ENCODE results near the genes TMEM184C and MAB21L2.

- RRBS = no CpG with 5 or more reads among the region's 6 CpGs
These were observed 91.4 kb upstream of the ZNF827 start for GRCh38 chr4:146029962-146030470.

GRCh38 chr4:147096759-147097162 is 151.1 kb upstream of the TTC29 start:
- RRBS = no CpG with 5 or more reads among the region's 2 CpGs

DNA sequence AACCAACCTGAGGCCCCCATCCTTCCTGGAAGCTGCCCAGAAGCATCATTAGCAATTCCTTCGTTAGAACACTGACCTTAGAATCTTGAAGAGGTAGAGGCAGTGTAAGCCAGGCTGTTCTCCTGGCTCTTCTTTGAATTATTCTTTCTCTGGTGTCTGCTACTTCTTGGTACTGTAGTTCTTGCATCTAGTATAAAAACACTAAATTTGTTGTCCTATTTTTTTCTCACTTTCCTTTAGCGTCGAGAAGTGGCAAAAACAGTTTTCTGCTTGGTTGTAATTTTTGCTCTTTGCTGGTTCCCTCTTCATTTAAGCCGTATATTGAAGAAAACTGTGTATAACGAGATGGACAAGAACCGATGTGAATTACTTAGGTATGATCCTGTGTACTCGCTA is 58.7 kb downstream of the EDNRA start:
- RRBS = no CpG with 5 or more reads among the region's 7 CpGs

GRCh38 chr4:147617040-147618156 is at the start of gene TMEM184C:
Gene TMEM184C (plus strand): TSS chr4:147617397.
- RRBS = 2% methylated on average over 7 of the region's 50 CpGs

GRCh38 chr4:147732598-147733536 is 979 bp downstream of the ARHGAP10 start:
- RRBS = 2% methylated on average over 10 of the region's 36 CpGs

DNA sequence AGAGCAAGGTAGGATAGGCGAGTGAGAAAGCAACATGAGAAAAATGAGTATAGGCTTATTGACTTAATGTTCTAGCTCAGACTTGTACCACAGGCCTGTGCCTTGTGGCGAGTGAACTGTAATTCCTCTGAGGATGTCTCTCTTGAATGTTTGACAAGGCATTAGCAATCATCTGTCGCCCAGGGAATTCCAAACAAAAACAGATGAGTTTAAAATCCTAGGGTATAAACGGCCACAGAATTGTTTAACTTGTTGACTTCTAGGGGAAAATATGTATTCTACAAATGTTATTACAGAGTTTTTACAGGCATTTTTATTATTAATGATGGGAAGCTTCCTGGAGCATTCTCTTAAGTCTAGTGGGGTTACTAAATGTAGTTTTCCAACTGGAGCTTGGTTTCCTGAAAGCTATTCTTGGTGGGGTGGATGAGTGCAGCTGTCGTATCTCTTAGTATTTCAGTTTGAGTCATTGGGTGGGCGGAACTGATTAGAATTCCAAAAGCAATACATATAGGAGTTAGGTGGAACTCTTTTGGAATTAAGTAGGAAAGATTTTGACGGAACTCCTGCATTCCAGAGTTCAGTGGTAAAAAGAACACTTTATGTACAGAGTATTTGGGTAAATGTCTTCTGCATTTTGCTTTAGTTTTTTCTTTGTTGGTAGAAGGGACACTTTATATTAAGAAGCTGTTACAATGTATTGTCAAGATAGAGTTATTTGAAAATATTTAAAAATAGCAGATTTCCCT is 40.7 kb downstream of the ARHGAP10 start:
- RRBS = no CpG with 5 or more reads among the region's 7 CpGs

DNA sequence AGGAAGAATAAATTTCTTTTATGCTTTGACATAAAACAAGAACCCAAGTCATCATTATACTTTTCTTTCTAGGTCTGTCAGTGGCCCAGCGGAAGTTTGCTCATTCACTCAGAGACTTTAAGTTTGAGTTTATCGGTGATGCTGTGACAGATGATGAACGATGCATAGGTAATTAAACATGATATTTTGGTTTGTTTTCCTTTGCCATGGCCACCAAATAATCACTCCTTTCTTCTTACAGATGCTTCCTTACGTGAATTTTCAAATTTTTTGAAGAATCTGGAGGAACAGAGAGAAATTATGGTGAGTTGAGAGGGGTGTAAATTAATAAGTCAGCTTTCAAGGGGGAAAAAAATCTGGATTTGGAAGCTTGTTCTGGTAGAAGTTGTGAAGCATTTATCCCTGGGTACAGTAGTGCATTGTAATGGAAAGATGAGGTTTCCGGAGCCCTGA is 90.8 kb downstream of the ARHGAP10 start:
- RRBS = no CpG with 5 or more reads among the region's 5 CpGs

DNA sequence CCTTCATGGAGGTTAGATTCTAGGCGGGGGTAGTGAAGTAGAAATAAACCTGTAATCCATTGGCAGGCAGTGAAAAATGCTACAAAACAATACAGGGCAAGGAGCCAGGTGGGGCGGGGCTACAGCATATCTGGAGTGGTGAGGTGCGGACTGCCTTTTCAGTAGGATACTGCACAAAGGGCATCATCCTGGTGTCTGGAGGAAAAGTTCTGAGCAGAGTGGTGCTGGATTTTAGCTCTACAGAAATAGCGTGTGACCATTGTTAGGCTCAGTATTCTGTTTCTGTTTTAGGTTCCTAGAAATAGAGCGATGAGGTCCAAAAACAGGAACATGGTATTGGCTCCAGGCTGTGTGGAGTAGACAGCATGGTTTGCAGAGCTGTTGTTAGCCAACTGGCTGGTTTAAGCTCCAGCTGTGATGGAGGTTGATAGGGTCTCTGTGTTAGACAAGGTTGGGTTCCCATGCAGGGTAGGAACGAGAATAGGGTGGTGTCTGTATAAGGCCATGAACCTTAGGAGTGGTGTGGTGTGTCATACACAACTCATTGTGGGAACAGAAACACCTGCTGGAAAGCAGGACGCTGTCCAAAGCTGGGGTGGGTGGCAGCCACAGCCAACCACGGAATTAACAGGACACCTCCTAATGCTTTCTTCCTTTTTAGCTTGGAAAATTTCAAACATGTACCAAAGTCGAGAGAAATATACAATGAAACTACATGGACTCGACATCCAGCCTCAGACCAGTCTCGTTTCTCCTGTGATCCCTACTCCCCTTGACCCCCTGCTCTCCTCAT is 94.2 kb downstream of the ARHGAP10 start:
- RRBS = no CpG with 5 or more reads among the region's 11 CpGs

DNA sequence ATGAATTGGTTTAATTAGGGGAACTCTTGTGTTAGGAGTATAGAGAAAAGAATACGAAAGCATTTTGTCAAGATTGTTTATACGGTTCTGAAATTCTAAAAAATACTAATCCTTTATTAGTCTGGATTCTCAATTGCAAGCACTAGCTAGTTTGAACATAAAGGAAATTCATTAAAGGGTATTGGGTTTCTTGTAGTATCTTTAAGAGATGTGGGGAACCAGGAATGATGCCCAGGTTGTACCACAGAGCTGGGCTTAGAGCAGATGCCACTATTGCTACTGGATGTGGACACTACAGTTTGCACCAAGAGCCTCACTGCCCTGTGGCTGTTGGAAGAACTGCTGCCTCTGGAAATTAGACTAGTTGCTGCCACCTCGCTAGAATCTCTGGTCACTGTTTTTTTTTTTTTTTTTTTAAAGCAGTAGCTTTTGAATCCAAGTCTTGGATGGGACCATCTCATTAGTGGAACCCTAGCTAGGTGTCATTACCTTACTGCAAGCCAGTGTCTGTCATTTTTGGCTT is 105.4 kb downstream of the ARHGAP10 start:
- RRBS = no CpG with 5 or more reads among the region's 3 CpGs

DNA sequence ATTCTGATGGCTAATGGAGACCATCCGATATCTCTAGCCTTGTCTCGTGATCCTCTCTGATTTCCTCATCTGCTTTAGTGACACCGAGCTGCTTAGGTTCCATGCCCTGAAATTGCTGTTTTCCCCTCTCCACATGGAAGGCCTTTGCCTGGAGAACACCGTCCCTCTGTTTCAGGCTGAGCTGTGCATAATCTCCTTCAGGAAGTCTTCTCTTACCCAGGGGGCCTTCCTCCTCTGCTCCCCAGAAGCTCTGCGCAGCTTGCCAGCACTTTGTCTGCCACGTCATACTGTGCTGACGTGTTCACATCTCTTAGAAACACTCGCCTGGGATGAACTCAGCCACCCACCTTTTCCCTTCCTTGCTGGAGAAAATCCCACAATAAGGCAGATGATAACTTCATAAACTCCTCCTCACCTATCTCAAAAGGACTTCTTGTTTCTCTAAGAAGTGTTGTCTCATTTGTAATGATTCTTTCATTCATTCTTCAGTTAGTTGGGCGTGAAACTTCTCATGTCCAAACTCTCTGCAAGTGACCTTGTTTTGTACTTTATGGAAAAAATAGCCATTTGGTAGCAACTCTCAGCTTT is 110.7 kb downstream of the ARHGAP10 start:
- RRBS = no CpG with 5 or more reads among the region's 9 CpGs

- RRBS = no CpG with 5 or more reads among the region's 1 CpG
These were observed 123.8 kb downstream of the ARHGAP10 start for GRCh38 chr4:147855502-147856174.

DNA sequence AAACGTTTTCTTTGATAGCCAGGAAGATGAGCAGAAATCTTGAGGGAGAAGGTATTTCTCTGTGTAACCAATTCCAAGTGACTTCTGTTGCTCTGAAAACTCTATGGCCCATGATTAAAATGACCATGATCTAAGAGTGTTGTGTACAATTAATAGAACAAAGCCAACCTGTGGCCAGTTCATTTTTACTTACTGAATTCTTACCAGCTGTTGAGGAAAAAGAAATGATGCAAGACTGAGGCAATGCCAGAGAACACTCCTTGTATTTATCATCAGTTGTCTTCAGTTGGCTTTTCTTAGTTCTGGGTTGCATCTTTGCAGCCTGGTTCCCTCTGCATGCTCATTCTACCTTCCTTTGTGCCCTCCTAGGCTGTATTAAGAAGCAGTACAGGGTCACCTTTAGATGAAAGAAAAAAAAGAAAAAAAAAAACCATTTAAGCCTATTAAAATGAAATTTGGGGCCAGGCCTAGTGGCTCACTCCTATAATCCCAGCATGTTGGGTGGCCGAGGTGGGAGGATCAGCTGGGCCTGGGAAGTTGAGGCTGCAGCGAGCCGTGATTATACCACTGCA is 298.7 kb downstream of the ARHGAP10 start:
- RRBS = no CpG with 5 or more reads among the region's 4 CpGs

GRCh38 chr4:148044211-148044863 is 312.4 kb downstream of the ARHGAP10 start:
- RRBS = no CpG with 5 or more reads among the region's 8 CpGs

- RRBS = no CpG with 5 or more reads among the region's 15 CpGs
These were observed 119.7 kb downstream of the NR3C2 start for GRCh38 chr4:148322227-148323159.

DNA sequence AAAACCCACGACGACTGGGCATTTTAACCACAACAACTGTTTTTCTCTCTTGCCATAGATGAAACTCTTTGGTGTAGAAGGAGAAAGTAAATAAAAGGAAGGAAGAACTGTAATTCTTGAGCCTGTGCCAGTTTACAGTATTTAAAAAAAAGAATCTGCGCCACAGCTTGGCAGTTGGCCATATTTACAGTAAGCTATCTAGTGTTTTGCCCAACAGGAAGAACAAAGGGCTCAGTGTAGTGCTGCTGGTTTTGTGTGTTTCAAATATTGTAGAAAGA is 66.1 kb downstream of the NR3C2 start:
- RRBS = no CpG with 5 or more reads among the region's 3 CpGs

DNA sequence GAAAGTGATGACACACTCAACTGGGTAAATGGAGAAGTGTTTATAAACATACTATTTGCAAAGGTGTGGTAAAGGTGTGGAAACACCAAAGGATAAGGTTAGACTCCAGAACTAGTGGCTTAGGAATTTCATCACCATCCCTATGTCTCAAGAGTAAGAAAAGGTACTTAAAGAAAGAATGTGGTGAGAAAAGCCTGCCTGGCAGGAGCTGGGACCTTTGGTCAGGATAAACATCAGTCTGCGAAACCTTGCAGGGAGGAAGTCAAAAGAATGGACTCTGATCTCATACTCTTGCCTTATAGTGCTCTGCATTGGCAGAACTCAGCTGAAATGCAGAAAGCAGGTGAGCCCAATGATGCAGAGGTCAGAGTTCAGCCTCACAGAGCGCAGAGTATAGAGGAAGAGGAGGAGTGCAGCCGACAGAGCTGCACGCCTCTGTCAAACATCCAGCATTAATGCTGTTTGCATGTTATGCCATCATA is 97.2 kb upstream of the NR3C2 start:
- RRBS = no CpG with 5 or more reads among the region's 4 CpGs

DNA sequence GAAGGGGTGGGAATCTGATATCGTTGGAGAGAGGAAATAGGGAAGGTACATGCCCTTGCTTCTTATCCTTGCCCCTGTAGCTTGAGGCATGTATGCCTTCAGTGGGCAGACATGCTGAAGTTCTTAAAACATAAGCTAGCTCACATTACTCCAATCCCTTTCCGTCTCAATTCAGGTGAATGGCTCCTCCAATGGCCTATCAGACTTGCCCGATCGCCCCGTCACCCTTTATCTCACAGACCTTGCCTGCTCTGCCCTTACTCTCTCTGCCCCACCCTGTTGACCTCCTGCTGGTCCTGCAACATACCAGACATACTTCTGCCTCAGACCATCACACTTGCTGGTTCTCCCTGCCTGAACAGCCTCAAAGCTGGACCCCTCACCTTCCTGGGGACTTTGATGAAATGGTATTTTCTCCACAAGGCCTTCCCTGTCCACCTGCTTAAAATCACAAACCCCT is 340.0 kb upstream of the NR3C2 start:
- RRBS = no CpG with 5 or more reads among the region's 5 CpGs

- RRBS = no CpG with 5 or more reads among the region's 1 CpG
These were observed 608.0 kb upstream of the NR3C2 start for GRCh38 chr4:149050272-149050574.

DNA sequence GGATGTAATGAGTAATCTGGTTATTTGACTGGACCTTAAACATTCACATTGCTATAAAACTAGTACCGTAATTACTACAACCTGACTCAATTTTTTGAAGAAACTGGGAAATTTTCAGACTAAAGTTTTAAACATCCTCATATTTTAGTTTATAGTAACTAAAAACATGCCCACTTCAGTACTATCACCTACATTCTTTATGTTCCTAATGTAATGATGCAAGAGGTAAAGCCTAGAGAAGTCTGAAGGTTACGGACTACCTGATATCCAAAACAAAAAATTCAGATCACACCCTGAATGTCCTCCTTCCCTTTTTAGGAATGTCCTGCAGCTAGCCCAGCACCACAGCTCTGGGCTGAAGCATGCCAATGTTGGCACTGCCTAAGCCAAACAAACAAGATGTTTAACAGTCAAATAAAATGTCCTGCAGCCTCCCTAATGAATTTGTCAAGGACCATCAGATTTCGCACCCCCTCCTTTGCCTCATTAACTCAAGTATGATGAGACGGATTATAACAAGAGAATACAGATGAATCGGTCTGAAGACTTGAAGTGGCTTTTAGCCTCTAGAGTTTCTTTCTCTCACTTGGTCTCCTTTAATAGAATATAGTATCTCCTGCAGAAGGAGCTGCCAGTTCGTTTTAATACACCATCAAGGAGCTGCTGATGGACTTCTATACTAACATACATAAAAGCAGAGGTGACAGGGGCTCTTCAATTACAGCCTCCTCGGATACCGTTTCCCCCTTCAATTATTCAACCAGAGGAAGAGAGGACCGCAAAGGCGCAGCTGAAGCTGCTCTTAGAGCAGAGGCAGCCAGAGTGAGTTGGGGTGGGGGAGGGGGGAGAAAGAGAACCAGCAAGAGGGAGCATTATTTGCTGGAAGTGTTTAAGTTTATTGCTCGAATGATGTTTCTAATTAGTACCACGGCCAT is 3.1 kb upstream of the MAB21L2 start:
- RRBS = no CpG with 5 or more reads among the region's 12 CpGs

DNA sequence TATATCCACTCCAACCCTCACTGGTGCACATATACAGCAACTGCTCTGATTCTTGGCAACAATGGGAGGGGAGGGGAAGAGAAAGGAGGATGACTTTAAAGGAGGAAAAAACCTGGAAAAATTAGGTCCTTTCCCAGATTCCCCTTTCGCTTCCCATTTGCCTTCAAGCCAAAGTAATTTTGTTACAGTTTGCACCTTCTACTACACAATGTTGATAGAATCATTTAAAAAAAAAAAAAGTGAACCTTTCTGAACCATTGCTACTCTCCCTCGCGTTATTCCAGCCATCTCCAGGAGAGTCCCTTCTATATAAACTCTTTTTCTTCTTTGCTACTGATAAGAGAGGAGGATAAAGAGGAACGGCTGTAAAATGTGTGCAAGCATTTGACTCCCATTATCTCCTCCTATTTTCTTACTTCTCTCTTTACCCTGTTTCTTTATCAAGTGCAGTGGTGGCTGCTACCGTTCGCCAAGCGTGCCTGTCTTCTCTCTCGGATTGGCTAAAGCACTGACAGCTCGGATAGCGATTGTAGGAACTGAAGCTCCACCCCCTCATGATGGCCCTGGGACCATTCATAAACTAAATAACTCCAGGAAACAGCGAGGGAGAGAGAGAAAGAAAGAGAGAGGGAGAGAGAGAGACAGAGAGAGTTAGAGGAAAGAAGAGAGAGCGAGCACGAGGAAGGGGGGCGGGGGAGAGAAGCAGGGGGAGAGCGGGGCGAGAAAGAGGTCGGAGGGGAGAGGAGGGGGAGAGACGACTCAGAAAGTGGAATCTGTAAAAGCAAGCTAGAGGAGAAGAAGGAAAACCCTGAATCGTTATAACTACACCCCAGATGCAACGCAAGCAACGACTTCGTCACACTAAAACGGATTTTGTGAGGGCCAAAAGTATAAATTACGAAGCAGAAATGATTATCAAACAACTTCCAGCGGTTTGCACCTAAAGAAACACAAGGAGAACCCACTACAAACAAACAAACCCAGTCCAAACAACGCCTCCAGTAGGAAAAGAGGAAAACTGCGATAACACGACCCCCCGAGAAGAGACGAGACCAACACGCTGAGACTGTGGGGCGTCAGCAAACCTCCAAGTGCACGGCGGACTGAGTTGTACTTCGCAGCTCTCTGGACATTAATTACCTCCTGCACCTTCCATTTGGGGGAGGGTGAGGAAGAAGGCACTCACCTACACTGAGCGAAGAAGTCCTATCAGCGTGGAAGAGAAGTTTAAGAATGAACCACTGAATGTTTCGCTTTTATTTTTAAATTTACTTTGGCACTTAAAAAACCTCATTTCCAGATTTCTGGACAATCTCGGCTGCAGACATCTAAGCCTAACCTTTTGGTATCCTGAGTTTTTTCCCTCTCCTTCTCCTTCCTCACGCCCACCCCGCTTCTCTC is at the start of gene MAB21L2:
MAB21L2 (plus strand) TSS at position 832 of the 1,401 bp plus-strand sequence.
- RRBS = no CpG with 5 or more reads among the region's 41 CpGs

Data from aortic smooth muscle cell (primary cell).